ENCODE data around the genes SLC35A3, VCAM1, DPH5 and SLC25A24.

GRCh38 chr1:99728417-99729142 lies 37.9 kb downstream of the FRRS1 start:
- PRO-cap, result no peak

DNA sequence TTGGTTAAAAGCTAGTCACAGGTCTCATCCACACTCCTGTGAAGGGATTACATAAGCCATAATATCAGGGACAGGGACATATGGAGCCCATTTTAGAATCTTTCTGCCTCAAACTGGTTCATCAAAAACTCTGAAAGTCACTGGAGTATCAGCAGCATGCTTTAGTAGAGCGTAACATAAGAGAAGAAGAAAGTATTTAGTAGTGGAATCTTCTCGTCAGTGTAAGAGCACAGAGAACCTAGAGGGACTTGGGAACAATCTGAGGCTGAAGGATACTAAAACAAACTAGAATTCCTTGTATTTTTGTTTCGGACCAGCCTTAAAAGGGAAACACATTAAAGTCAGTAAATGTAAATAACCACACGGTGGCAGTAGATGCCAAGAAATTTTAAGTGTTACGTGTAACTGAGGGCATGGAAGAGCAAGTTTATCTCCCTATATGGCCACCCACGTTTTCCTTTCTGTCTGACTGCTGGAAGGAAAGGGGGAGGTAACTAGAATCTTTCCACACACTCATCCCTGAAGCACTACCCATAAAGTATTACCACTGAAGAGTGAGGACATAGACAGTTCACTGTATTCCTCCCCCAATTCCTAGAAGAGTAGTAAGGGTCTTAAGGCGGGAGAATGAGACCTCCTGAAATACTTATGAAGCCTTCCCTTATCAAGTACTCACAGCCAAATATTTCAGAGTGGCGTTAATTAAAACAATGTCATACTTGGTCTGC lies 41.5 kb upstream of the AGL start:
- PRO-cap, result unidirectional peak, plus-strand start at position 548 of the sequence

DNA sequence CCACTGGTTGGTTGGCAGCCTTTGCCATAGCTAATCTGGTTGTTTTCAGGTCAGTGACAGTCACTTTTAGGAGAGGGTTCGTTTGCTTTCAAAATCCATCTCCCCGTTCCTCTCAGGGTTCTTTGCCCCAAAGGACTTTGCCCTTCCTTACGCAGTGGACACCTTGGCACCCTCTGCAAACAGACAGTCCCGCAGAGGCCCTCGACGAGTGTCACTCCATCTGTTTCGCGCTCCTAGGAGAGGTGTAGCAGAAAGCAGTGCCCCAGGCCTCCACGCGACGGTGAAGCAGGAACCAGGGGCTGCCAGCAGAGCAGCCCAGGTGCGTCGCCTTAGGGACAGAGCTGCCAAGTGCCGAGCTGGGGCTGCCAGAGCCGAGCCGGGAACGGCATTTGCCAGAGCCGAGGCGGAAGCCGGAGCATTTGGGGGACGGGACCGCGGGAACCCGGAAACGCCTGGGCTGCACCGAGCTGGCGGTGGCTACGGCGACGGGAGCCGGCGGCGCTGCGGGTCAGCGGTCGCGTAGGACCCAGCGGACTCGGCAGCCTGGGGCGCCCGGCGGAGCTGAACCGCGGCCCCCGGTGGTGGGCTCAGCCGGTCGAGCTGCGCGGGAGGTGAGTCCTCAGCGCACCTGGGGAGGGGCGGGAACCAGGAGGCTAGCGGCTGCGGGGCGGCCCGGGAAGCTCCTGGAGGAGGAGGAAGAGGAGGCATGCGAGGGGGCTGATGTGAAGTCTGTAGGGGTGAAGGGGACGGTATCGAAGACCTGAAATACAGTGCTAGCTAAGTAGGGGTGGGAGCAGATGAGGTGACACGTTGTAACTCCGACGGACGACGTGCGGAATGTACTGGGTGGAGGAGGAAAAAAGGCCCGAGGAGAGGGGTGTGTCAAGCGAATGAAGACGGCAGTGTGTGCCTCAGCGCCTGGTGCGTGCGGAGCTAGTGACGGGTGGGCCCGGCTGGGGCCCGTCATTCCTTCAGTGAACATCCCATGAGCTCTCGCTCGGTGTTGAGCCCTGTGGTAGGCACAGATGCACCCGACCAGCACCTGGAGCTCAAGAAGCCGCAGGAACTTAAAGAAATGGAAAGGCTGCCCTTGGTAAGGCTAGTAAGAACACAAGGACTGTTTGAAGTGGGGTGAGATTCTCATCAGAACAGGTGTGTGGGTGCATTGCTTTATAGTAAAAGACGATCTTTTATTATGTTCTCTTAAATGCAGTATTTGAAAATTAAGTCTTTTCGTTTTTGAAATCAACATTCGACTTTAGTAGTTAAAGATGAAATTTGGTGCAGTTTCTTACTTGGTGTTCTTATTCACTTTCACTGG lies at the start of gene SLC35A3:
Gene SLC35A3, plus strand, starts transcription at position 445 of the 1,321 bp plus-strand sequence.
- PRO-cap, result bidirectional peak, plus-strand start at position 186 of the sequence, minus-strand start at position 185 of the sequence; bidirectional peak, plus-strand start at position 462 of the sequence, minus-strand start at position 350 of the sequence; bidirectional peak, plus-strand start at position 966 of the sequence, minus-strand start at position 832 of the sequence

GRCh38 chr1:100009155-100010137 lies 28.4 kb upstream of the MFSD14A start:
- PRO-cap, result no peak

DNA sequence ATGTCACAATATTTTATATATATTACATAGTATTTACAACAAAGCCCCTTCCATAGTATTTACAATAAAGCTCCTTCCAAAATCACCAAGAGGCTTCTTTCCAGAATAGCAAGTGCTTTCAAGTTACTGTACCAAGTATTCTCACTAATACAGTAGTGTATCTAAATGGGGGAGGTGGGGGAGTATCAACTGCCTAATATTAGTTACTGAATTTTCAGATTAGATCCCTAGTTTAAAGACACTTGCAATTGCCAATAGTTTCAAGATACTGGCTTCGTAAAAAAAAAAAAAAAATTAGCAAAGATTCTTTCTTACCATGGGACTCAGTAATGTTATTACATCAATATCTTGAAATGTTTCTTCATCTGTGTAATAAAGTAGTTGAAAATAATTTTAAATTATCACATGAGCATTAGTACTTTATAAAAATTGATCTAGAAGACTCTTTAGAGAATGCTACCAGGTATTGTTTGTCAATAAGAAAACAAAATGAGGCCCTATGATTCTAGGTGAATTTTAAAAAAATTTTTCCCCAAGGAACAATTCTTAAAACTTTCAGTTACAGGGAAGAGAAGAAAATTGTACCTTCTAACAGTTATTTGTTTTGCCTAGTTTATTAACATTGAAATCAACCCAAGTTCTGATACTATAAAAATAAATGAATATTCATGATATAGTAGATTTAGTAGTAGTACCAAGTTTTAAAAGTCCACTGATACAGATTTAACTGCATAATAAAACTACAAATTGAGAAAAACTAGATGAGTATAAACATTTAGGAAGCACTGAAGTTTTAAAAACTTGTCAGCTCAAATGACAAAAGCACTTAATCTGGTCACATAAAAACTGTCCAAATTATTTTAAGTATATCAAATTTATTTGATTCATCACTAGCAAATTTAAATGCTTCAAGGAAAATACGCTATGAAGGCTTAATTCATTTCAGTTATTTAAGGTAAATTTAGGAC lies 46.3 kb downstream of the MFSD14A start:
- PRO-cap, result no peak

- PRO-cap, result no peak
Observed at GRCh38 chr1:100443984-100444601, 91.8 kb downstream of the CDC14A start.

DNA sequence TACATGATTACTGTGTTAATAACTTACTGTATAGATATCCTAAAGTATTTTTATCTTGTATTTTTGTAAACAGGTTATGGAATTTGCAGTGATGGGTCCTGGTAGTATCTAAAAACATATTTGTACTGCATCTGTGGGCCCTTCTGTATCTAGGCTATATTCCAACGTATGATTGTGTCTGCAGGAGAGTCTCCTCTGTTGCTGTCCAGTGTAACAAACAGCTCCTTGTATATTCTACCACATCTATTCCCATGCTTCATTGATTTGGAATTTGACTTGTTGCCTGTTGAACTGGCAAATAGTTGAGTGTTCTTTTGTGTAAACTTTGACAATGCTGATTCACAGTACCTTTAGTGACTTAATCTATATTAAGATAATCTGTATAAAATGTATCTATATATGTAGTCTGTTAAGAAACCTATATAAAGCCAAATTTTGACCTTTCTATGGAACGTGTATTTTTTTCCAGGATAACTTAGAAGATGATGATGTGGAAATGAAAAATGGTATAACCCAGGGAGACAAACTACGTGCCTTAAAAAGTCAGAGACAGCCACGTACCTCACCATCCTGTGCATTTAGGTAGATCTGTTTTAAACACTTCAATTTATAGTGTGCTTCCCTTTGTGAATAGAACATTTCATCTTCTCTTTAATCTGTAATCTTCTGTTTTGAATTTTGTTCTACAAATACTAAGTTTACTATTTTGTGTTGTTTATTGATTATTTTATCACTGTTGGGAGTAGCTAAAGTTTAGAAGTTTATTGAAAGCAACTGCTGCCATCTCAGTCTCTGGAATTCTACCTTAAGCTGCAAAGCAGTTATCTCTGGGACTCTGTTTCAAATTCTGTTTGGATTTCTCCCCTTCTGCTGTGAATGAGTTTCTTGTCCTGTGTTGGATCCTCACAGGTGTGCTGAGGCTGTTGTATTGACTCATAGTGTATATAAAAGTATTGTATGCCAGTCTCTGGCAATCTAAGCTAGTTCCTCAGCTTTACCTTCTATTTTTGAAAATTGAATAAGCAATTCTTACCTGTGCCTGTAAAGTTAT lies 43.3 kb upstream of the GPR88 start:
- PRO-cap, result no peak

DNA sequence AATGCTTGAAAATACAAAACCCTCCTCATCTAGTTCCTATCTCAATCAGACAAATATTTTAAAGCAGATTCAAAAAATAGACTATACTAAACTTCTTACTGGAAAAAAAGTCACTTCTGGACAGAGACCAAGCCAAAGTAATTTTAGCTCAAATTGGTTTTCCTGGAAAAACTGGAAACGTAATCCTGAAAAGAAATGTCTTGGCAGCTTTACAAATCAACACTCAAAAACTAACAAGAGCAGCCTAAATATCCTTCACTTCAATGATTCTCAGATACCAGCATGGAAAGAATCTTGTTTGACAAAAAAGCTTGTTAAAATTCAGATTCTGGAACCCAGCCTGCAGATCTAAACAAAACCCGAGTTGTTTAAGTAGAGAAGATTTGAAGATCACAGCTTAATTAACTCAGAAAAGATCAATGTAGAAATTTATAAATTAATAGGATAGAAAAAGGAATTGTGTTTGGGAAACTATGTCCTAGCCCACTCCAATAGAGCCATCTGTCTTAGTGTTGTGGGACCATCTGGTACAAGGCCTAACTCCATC lies 9.0 kb upstream of the GPR88 start:
- PRO-cap, result no peak

- PRO-cap, result unidirectional peak, plus-strand start at chr1:100719501; unidirectional peak, plus-strand start at chr1:100719742
Observed at GRCh38 chr1:100719259-100719908, at the start of gene VCAM1. TSS of gene VCAM1 (plus strand) at chr1:100719742.

DNA sequence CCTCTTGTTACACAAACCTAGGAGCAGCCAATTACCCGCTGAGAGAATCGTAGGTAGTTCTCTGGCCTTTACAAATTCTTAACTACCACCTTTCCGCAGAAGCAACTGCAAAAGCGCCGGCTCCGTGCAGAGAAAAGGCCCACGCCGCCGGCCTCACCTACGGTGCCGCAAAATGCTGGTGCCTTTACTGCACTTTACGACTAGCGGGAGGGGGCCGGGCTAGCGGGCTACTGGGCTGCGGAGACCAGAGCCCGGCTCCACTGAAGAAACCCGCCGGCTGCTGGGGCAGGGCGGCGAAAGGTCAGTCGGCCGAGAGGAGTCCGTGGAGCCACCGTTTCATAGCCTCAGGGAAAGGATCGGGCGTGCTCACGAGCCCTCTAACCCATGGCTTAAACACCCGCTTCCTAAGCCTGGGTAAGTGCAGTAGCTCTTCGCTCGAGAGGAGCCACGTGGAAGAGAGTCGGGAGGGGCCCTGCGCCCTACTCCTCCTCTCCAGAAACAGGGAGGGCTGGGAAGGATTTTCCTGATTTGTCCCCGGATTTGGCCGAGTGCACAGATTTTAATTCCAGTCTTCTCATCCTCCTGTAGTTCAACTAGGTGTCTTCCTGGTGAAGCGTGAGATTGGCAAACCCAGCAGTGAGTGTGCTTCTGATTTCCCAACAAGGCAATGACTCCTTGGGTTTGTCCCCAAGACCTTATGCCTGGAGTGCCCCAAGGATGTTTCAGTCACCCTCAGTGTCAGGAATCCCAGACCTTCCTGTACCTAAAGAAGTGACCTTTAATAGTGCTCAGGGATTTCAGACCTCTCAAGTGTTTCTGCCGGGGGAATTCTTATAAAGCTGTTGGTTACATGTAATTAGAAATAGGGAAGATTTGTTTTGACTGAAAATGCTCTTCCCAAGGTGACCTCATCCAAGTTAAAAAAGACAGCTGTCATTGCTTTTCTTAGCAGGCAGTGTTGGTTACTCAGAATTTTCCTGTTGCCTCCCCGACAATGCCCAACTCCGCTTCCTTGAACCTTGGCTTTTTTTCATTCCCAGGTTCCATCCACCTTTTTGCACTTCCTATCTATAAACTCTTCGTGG lies at the start of gene DPH5:
Gene DPH5, minus strand, starts transcription at position 137 of the 1,085 bp plus-strand sequence.
- PRO-cap, result bidirectional peak, plus-strand start at position 260 of the sequence, minus-strand start at position 159 of the sequence; unidirectional peak, minus-strand start at position 595 of the sequence

GRCh38 chr1:101162452-101162753 lies 74.4 kb upstream of the S1PR1 start:
- PRO-cap, result no peak

- PRO-cap, result no peak
Observed at GRCh38 chr1:107897282-107897989, 67.5 kb downstream of the VAV3 start.

DNA sequence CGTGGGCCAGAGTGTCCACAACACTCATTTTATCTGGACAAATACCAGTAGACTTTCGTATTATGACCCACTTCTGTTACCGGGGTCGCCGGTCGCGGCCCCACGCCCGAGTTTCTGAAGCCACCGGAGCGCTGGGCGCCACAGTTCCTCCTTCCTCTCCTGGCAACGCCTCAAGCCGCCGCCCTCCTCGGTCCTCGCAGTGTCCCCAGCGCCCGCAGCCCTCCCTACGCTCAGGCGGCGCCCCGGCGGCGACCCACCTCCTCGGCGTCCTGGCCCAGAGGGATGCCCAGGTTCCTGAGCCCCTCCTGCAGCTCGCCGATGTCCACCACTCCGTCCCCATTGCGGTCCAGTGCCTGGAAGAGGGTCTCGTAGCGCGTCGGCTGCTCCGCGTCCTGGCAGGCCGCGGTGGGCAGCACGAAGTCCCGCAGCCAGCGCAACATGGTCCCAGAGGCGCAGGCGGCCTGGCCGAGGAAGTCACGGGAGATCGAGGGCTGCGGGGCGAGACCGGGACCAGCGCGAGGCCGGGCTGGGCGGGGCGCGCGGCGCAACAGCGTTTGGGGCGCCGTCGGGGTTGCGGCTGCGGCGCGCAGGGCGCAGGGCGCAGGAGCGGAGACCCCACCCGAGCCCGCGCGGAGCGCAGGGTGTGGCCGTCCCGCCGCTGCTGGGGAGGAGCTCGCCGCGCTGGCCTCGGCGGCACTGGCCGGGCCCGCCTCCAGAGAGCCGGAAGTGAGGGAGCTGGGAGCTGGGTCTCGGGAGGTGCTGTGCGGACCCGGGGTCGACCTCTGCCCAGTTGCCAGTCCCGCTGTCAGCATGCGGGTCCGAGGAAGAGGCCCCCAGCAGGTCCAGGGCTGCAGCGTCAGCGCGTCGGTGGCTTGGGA lies at the start of gene SLC25A24:
Gene SLC25A24, minus strand, starts transcription at position 645 of the 878 bp plus-strand sequence.
- PRO-cap, result bidirectional peak, plus-strand start at position 740 of the sequence, minus-strand start at position 633 of the sequence

DNA sequence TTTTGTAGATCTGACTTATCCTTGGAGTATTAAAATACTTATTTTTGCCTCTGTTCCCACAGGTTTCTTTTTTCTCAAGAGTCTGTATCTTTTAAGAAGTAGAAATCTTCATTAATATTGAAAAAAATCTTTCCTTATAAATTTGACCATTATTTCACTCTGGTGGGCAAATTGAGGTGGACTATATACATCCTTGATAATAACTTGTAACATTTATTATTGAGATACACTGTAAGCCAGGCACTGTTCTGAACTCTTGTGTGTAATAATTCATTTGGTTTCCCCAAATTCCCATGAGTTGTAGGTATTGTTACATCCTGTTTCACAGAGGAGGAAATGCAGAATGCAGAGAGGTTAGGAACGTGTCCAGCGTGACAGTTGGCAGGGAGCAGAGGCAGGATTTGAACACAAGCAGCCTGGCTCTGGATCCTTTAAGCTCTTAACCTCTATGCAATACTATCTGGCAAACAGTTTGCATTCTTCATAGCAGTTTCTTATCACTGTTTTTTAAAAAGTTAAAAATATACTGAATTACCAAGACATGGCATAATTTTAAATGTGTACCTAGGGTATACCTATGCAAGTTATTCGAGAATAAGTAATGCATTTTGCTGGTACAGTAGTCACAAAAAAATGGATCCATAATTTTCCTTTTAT lies 30.5 kb downstream of the EEIG2 start:
- PRO-cap, result no peak

- PRO-cap, result no peak
Observed at GRCh38 chr1:108645452-108646183, 15.3 kb downstream of the HENMT1 start.

GRCh38 chr1:108646184-108647417 lies 14.3 kb downstream of the HENMT1 start:
- PRO-cap, result bidirectional peak, plus-strand start at chr1:108647093, minus-strand start at chr1:108646896

- PRO-cap, result bidirectional peak, plus-strand start at chr1:108692327, minus-strand start at chr1:108692202
Observed at GRCh38 chr1:108692084-108692275, 130 bp upstream of the PRPF38B start.

- PRO-cap, result no peak
Observed at GRCh38 chr1:108698256-108699045, 6.3 kb downstream of the PRPF38B start.

- PRO-cap, result no peak
Observed at GRCh38 chr1:109138185-109138938, 24.4 kb downstream of the ELAPOR1 start.

DNA sequence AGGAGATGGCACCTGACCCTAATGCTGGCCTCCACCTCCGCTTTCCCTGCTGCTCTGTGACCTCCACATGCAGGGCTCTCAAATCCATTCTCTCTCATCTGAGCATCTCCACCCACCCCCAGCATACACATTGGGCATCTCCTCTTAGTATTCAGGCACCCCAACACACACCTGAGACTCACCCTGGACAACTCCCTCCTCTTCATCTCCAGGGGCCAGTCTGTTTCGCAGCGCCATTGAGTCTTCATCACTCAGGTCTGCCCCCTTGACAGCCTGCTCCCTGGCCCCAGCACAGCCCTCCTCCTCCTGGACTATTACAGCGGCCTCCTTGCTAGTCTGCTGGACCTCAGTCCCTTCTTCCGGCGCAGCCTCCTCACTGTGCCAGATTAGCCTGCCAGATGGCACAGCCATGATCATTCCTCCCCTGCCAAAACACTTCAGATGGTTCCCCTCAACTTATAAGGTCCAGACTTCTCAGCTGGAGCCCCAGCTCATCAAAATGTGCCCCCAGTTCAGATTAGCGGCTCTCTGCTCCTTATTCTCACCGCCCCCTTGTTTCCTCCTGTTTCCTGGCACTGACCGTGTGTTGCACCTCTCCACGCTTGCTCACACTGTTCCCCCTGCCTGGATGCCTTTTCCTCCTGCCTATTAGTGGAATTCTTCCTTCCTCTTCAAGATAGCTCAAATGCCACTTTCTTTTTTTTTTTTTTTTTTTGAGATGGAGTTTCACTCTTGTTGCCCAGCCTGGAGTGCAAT lies 7.0 kb upstream of the CELSR2 start:
- PRO-cap, result no peak